Type B pancreatic cell (in vitro differentiated cells): ENCODE results near the gene CETN3.

DNA sequence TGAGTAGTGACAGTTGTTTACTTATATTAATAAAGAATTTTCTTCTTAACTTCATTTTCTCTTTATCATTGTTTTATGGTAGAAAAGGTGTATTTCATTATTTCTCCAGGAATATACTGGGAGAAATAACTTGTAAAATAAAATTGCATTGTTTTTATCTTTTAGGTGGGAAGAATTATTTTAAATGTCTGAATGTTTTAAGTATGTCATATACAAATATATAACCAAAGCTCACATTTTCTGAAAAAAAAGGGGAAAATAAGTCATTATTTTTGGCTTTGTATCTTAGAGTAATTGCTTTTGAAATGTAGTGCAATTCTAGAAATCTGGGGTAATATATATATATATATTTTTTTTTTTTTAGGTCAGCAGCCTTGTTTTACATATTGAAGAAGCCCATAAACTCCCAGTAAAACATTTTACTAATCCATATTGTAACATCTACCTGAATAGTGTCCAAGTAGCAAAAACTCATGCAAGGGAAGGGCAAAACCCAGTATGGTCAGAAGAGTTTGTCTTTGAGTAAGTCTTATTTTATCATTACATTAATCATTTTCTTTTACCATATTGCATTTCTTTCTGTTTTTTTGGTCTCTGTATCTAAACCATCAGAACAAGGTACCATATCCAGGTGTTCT is 38.8 kb downstream of the CCNH start:
- PRO-cap, result no peak

DNA sequence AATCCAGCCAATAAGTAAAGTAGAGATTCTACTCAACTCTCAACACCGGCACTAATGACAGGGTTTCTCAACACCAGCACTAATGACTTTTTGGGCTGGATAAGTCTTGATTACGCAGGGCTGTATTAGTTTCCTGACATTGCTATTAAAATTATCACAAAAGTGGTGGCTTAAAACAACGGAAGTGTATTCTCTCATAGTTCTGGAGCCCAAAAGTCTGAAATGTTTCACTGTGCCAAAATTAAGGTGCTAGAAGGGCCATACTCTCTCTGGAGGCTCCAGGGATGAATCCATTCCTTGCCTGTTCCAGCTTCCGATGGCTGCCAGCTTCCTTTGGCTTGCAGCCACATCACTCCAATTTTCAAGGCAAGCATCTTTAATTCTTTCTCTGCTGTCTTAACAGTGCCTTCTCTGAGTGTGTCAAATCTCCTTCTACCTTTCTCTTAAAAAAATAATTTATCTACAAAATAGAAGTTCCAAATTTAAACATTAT is 11.8 kb downstream of the CCNH start:
- PRO-cap, result no peak

DNA sequence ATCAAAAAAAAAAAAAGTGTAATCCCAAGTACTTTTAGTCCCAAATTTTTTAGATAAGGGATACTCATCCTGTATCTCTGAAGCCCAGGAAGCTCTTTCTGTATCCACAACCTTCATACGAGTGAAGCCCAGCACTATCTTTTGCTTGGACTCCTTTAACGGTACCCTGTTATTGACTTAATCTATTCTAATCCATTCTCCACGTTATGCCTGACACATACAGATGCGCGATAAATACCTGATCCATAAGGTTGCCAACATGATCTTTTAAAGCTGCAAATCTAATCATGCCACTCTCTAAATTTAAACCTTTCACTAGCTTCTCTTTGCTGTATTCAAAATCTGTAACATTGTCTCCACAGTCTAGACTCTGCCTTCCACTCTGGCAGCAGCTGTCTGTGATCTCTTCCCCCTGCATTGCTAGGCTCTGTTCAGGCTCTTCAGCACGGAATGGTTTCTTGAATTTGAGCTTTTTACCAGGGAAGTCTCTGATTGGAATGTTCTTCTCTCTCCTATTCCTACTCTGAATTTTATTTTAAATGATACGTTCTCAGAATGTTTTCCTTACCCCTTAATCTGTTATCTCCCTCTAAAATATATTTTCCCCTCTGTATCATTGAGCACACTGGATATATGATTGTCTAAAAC is 6.0 kb downstream of the CCNH start:
- PRO-cap, result no peak

GRCh38 chr5:87899357-87899811 is 369.3 kb downstream of the TMEM161B start:
- PRO-cap, result no peak

GRCh38 chr5:88561272-88561514 is 292.5 kb upstream of the TMEM161B start:
- PRO-cap, result no peak

GRCh38 chr5:88672648-88673186 is 210.3 kb downstream of the MEF2C start:
- PRO-cap, result no peak

DNA sequence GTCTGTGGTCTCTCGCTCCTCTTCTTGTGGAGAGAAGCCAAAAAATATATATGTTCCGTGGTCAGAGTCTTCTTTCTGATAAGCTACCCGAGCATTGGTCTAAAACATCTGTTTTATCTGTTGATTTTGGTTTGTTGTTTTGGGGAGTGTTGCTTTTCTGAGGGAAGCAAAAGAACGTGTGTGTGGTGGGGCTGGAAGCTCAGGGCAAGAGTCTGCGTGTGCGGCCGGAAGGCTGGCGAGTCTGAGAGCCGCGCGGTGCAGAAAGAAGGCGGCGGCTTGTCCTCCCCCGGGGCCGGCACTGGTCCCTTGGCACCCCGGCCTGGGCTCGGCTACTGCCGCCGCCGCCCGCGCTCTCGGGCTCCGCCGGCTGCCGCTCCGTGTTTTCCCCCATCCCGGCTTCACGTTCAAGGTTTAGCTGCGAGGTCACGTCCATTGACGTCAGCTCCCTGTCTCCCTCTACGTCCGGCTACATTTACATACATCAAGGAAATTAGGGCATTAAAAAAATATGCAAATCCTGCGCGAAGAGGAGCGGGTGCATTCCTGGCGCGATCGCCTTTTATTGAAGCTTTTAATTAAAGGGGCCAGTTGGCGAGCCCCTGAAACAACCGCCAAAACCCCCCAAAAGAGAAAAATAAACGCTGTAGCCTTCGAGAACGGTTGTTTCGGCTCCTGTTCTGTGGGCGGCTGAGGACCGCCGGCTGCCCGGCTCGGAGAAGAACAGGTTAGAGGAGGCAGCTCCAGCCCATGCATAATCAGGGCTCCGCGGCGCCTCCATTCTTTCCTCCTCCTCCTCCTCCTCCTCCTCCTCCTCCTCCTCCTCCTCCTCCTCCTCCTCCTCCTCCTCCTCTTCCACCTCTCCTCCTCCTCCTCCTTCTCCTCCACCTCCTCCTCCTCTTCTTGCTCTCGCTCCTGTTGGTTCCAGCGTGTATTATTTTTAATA is 207.2 kb downstream of the MEF2C start:
- PRO-cap, result unidirectional peak, plus-strand start at position 207 of the sequence

DNA sequence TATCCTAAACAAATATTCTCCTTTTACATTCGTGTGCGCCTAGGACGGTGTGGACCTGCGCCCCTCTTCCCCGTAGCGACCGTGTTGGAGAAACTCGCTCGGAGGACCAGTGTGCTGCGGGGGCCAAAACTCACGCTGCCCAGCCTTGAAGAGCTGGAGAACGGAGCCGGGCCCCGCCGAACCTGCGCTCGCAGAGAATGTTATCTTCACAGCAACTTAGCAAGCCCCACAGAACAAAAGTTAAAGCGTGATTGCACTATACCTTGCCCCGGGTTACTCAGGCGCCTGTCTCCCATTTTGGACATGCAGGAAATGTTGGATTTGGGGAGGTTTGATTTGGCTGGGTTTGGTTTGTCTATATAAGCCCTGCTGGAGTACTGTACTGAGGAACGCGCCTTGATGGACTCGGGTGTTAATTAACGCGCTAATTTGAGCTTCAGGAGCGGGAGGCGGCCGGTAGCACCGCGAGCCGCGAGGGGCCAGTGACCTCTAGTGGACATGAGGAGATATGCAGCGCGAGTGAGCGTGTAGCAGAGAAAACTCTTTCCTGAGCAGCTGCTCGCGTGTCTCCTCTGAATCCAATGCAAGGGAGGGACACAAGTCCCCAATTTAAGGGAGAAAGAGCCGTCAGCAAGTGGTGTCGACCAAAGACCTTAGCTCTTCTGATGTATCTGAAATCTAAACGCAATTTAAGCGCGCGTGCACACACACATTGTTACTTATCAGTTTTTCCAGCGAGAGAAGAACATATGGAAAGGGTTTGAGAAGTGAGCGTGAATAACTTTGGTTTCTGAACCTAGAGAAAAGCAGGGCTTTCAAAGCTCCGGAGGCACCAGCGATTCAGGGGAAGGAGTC is 192.1 kb downstream of the MEF2C start:
- PRO-cap, result no peak

GRCh38 chr5:88829104-88829472 is 53.9 kb downstream of the MEF2C start:
- PRO-cap, result no peak

GRCh38 chr5:88829779-88830124 is 53.2 kb downstream of the MEF2C start:
- PRO-cap, result no peak

DNA sequence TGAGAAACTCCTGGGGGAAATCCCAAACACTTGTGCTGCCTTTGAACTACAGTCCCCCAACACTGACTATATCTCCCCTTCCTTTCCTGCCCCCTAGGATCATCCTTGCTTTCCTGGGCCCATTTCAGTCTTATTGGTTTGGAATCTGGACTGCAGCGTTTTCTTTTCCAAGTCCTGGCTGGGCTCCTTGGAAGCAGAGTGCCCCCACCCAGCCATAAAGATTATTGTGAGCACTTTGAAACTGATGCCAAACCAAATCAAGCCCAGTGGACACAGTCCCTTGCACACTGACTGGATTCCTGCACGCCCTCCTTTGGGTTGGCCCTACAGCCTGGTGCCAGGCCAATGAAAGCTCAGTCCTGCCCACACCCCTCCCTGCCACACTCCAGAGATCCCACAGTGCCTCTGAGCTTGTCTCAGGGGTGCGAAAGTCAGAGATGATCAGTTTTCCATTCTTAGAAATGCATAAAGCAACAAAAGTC is 181.9 kb downstream of the CETN3 start:
- PRO-cap, result no peak

DNA sequence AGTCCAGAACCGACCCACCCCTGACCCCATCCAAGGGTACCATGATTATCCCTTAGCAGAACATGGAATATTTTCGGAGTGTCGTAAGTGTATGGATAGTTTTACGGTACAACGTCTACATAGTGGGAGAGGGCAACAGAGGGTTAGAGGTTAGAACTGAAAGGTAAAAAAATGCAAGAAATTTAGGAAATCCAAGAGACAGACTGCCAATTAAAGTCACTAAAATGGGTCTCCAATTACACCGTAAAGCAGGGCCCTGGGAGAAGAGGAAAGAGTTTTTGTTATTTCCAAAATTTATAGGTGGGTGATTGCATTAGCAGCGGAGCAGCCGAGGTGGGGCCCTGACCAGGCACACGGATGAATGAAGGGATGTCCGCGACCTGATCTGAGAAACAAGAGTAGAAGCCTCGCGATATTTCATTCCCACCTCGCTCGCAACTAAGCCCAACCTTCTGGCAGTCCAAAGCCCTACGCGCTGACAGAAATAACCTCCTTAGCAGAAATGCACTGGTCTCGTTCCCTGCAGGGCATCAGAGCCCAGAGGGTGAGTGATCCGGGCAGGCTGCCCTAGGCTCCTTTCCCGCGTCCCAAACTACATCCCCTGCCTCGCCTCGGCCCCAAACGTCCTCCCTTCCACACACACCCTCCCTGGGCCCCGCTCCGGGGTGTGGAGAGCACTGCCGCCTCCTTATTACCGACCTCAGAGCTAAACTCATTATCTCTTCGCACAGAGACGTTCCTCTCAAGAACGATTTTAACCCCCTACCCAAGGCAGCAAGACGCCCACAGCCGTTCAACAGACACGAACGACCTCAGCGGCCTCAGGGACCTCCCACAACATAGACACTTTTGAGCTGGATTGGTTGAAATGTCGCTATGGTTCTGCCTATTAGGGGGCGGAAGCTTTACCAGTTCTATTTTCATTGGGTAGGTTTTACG is at the start of gene CETN3:
Gene CETN3 (minus strand): TSS at position 811 of the 939 bp plus-strand sequence.
- PRO-cap, result bidirectional peak, plus-strand start at position 455 of the sequence, minus-strand start at position 363 of the sequence; bidirectional peak, plus-strand start outside the sequence, minus-strand start at position 808 of the sequence

DNA sequence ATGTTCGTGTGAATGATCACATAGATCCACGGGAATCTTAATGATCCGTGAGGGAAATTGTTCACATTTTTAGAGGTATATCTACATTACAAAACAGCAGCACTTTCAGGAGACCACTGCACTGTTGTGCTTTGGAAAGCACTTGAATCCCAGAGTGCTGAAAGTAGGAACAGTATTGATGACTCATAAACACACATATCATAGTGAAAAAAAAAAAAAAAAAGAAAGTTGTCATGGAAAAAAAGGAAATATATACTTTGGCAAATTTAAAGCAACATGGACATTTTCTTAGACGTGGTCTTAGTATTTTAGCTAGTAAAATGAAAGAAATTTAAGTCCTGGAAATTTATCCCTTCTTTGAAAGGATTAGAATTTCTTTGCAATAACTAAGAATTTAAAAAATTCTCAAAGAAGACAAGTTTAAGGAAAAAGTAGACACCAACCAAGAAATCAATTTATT is 55.4 kb downstream of the ADGRV1 start:
- PRO-cap, result no peak

DNA sequence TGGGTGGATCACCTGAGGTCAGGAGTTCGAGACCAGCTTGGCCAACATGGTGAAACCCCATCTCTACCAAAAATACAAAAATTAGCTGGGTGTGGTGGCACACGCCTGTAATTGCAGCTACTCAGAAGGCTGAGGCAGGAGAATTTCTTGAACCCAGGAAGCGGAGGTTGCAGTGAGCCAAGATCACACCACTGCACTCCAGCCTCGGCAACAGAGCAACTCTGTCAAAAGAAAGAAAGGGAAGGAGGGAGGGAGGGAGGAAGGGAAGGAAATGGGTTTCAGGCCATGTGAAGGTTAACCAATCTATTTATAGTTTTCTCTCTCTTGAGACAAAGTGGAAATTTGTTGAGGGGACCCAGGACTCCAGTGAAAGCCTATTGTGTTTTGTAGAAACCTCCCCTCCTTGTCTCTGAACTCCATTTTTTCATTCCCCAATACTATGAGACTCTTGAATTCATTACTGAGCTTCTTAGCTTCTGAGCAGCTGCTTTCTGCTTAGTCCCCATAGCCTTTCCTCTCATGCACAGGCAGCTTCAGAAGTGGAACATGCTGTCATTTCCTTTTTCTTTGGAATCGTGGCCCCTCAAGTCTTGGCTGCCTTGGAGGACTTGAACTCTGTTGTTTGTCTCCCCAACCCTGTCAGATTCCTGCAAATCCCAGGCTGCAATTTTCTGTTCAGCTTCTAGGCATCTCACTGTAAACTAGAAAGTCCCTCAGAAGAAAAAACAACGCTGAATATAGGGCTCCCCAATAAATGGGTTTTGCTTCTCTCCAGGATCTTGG is 268.6 kb downstream of the ARRDC3 start:
- PRO-cap, result no peak

GRCh38 chr5:91189836-91190345 is 193.2 kb downstream of the ARRDC3 start:
- PRO-cap, result no peak

DNA sequence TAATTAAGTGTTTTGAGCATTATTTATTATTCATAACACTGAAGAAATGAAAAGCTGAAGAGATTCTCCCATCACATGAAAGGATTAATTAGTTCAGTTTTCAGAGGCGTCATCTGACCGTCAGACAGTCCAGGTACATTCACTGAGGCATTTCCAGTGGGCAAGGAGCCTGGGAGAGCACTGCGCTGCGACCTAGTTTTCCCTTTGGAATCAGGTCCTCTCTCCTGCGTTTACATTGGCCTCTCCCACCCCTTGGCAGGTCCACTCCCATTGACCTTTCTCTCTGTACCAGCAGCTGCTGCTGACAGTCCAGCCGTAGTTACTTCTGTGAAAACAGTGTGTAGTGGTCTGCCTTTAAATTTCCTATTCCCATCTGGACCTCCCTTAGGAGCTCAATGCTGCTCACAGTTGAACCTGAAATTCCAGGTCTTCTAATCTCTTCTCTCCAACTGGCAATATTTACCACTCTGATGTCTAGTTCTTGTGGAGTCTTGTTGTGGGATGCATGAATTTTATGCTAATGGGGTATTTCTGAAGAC is 25.8 kb downstream of the ARRDC3 start:
- PRO-cap, result no peak

- PRO-cap, result no peak
Observed at GRCh38 chr5:91369282-91369978, 13.7 kb downstream of the ARRDC3 start.

GRCh38 chr5:91469743-91470244 is 86.7 kb upstream of the ARRDC3 start:
- PRO-cap, result no peak

DNA sequence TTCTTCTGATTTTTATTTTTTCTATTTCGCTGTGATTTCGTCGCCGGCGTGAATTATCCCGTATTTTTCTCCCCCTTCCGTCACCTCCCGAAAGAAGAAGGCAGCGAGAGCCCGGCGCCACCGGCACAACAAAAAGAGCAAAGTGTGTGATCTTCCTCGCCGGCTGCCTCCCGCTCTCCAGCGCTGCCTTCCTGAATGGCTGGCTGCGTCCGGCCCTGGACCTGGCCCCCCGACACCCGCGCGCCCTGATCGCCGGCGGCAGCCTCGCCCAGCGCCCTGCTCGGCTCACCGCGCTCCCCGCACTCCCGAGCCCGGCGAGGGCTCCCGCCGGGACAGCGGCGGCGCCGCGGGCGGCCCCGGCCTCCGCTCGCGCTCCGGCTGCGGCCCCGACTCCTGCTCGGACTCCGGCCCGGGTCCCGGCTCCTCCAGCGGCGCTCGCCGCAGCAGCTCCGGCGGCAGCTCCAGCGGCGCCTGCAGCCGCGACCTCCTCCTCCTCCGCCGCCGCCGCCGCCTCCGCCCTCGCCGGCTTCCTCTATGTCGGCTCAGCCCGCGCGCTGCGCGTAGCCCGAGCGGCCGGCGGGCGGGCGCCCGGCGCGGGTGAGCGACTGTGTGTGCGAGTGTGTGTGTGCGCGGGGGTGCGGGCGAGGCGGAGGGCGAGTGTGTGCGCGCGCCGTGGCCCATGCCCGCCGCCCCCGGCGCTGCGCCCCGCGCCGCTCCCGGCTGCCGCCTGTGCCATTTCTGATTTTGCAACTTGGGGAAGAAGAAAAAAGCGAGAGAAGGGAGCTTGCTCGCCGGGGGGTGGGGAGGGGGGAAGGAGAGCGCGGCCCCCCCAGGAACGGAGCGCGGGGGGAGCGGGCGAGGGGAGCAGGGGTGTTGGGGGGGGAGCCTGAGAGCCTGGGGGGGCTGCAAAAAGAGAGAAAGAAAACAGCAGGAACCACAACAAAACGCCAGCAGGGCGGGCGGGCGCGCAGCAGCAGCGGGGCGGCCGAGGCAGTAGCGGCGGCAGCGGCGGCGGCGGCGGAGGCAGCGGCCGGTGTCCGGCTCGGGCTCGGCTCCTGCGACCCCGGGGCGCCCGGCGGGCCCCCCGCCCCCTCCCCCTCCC is 1.2 kb downstream of the NR2F1 start:
- PRO-cap, result no peak

GRCh38 chr5:93596601-93597653 is 13.9 kb downstream of the NR2F1 start:
- PRO-cap, result no peak